Skeletal muscle cell (primary cell): ENCODE measurements around a stretch of chr15.

GRCh38 chr15:58851510-58852029 is 80.5 kb downstream of the MINDY2 start:
- RRBS = no CpG with 5 or more reads among the region's 3 CpGs

GRCh38 chr15:58865447-58866093 is 67.9 kb downstream of the SLTM start:
- RRBS = 40% methylated on average over 5 of the region's 20 CpGs

- RRBS = no CpG with 5 or more reads among the region's 4 CpGs
These were observed 39.1 kb downstream of the SLTM start for GRCh38 chr15:58894327-58894764.

- RRBS = no CpG with 5 or more reads among the region's 2 CpGs
These were observed 15.6 kb upstream of the CCNB2 start for GRCh38 chr15:59089236-59089895.

DNA sequence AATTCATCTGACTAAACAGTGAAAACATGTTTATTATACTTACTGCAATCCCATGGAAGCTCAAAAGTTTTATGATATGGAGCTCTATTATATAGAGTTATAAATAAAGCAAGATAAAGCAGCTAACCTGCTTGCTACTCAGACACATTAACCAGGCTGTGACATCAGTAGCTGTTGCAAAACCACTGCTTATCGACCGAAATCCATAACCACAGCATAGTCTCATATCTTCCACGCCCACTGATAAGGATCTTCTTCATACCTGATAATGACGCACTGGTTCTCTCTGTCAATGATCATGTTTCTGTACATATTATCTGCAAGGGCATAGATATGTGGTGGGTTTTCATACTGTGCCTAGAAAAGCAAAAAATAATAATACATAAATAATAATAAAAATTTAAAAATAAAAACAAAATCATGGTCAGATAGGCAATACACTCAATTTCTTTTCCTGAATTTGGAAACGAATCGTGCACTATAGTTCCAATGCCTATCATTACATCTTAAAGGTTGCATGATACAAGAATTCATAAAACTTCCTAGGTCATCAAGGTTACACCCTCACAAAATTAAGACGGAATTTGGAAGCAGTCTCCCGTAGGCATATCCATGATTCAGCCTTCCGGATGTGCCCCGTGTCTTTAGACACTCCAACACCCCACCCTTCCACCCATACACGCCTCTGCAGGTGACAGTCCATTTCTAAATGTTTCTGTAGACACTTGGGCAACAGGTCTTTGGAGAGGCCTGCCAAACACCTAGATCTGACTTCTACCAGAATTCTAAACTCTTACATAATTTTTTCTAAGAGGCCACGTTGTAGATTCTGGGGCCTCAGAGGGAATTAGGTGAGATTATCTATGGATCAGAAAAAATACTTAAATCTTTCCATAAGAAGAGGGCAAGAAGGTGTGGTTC is 49.6 kb downstream of the LDHAL6B start:
- RRBS = no CpG with 5 or more reads among the region's 12 CpGs

- RRBS = no CpG with 5 or more reads among the region's 6 CpGs
These were observed 65.2 kb downstream of the LDHAL6B start for GRCh38 chr15:59271795-59272256.

DNA sequence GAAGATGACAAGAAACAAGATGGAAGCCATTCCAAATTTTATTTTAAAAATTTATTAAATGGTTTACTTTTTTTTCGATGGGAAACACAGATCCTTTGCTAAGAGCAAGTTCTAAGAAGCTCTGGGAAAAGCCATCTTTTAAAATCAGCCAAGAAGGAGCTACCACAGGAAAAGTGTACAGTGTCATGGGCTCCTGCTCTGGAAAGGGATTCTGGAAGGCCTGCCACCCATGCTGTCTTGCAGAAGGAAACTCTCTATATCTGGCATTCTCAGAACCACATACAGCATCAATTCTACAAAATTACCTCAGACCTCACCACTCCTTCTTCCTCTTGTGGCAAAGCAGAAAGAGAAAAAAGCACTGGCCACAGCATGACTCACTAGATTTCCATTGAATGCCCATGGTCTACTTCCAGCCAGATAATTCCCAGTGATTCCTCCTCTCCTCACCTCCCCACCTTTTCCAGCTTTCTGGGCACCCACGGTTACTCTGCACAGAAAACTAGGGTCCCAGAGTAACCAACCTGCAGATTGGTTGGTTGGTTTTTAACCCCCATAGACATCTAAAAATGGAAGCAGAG is 67.4 kb downstream of the LDHAL6B start:
- RRBS = no CpG with 5 or more reads among the region's 2 CpGs

GRCh38 chr15:59276176-59277354 is 69.9 kb downstream of the LDHAL6B start:
- RRBS = no CpG with 5 or more reads among the region's 19 CpGs

DNA sequence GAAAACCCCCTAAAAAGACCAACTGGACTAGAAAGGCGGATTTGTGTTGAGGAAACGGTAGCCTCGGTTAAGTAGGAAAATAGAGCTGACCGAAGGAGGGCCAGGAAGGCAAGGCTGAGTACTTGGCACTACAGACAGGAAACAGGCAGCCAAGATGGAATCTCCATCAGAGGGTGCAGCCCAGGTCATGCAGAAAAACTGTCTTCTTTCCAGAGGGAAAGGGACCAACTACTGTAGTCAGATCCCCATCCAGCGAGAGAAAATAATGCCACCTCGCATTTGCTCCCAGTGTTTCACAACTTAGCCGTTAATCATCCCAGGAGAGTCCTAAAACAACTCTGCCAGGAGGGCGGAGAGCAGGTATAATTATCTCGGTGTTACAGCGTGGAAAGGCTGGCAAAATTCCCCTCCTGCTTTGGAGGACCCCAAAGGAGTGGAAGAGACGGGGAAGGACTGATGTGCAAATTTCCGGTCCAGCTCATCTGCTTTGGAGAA is 77.3 kb downstream of the MYO1E start:
- RRBS = no CpG with 5 or more reads among the region's 12 CpGs

DNA sequence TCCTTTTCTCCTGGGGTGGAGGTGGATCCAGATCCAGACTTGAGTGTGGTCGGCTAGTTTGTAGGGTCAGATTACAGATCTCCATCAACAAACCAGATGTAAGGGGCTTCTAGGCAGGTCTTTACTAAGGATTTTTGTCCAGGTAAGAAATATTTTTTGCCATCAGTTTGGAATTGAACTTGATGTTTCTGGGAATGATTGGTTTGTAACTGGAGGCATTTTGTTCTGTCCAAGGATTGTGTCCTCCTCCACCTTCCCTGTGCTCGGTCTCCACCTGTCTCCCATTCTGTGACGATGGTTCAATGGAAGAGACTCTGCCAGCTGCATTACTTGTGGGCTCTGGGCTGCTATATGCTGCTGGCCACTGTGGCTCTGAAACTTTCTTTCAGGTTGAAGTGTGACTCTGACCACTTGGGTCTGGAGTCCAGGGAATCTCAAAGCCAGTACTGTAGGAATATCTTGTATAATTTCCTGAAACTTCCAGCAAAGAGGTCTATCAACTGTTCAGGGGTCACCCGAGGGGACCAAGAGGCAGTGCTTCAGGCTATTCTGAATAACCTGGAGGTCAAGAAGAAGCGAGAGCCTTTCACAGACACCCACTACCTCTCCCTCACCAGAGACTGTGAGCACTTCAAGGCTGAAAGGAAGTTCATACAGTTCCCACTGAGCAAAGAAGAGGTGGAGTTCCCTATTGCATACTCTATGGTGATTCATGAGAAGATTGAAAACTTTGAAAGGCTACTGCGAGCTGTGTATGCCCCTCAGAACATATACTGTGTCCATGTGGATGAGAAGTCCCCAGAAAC is 6.6 kb downstream of the GCNT3 start:
- RRBS = no CpG with 5 or more reads among the region's 6 CpGs

GRCh38 chr15:59662309-59662602 is 4.9 kb upstream of the GTF2A2 start:
- RRBS = no CpG with 5 or more reads among the region's 1 CpG

- RRBS = no CpG with 5 or more reads among the region's 16 CpGs
These were observed 9.9 kb upstream of the FOXB1 start for GRCh38 chr15:59994186-59994556.

DNA sequence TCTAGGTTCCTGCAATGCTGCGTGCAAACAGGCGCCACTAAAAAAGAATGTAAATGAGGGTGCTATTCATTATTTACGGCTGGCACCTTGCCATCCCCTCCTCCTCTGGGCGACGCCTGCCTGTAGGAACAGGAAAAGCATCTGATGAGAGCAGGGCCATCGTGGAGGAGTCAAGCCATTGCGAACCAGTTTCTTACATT is 98.1 kb downstream of the ANXA2 start:
- RRBS = no CpG with 5 or more reads among the region's 7 CpGs

DNA sequence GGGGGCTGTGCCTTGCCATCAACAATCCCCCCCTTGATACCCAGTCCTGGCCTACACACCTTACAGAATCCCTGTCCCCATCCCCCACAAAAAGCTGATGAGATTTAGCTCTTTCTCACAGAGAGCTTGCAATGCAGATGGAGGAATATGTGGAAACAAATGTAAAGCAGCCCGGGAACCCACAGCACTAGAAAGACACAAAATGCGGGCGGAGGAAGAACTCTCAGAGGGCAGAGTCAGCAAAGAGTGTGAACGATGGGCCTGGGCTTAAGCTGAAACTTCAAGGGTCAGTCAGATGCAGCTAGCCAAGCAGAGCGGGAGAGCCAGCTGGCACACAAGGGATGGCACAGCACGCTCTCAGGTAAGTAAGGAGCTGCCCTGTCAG is 43.1 kb downstream of the ANXA2 start:
- RRBS = no CpG with 5 or more reads among the region's 6 CpGs

- RRBS = no CpG with 5 or more reads among the region's 2 CpGs
These were observed 25.8 kb upstream of the ANXA2 start for GRCh38 chr15:60423573-60424029.

DNA sequence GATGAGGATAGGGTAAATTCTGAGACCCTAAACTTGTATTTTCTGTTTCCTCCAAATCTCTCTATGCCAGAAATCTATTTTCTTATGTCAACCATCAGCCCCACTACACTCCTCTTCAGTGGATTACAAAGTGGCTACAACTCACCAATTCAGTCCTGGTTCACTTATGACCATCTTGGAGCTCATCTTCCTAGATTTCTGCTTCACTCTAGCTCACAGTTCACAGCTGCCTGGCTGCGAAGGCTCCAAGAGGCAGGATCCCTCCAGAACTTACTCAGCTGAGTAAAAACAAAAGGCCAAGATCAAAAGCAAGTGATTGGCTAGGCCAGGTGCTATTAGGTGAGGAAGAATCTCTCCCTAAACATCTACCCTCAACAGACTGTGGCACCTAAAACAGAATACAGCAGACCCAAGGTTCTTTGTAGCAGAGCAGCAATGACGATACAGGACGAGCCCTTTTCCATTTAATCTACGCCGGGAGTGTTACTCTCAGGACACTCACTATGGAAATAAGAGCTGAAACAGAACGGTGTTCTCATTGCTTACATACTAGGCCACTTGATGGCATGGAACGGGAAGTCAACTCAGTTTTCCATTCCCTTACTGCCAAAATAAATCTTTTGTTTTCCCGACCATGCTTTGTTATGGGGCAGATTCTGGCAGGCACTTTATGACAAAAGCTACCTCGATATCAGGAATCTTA is 999 bp downstream of the ICE2 start:
- RRBS = no CpG with 5 or more reads among the region's 9 CpGs

DNA sequence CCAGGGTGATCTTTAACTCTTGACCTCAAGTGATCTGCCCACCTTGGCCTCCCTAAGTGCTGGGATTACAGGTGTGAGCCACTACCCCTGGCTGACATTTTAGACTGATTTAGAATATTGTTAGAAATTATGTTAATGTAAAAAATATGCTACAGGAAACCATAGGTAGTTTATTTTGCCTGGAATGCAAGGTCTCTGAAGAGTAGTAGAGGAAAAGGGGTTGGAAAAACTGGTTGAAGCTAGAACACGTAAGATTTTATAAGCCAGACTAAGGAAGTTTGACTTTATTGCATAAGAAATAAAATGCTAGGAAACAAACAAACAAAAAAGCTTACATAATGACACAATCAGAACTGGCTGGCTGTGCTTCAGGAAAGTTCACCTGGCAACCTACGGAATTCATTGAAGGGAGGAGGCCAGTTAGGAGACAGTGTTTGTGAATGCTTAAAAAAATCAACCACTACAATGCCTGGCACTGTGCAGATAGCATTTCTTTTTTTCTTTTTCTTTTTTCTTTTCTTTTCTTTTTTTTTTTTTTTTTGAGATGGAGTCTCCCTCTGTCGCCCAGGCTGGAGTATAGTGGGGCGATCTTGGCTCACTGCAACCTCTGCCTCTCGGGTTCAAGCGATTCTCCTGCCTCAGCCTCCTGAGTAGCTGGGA is 1.9 kb upstream of the ICE2 start:
- RRBS = no CpG with 5 or more reads among the region's 6 CpGs

- RRBS = no CpG with 5 or more reads among the region's 3 CpGs
These were observed 78.1 kb upstream of the ICE2 start for GRCh38 chr15:60557049-60557508.

DNA sequence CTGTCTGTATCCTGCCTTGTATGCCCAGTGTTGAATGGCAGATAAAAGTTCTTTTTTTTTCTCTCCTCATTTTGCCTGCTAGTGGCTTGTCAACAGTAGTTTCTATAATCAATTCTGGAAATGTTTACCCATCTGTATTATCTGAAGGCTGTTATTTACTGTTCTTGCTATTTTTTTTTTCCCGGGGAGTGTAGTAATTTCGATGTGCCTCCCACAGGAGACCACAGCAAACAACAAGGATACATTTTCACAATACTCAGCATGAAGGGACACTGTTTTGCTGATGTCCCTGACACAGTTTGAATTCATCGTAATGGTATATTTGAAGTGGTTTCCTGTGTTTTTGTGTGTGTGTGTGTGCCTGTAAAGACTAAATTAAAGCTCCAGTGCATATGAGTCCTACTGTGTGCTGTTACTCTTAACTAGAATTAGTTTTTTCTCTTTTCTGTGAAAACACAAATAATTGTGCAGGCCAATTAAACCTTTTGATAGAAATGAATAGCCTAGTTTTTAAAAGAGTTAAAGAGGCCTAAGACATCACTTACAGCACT is 92.1 kb upstream of the ICE2 start:
- RRBS = no CpG with 5 or more reads among the region's 3 CpGs

GRCh38 chr15:60590657-60591233 is 111.8 kb upstream of the ICE2 start:
- RRBS = no CpG with 5 or more reads among the region's 22 CpGs